Peritoneum (tissue), 1 donor: ENCODE measurements around the genes ACTR10 and KIAA0586.

- PRO-cap = bidirectional peak, plus-strand start at chr14:58200165, minus-strand start at chr14:58199825
These were observed at the start of gene ACTR10 for GRCh38 chr14:58199570-58200815. Gene ACTR10 (plus strand): TSS chr14:58200149.

DNA sequence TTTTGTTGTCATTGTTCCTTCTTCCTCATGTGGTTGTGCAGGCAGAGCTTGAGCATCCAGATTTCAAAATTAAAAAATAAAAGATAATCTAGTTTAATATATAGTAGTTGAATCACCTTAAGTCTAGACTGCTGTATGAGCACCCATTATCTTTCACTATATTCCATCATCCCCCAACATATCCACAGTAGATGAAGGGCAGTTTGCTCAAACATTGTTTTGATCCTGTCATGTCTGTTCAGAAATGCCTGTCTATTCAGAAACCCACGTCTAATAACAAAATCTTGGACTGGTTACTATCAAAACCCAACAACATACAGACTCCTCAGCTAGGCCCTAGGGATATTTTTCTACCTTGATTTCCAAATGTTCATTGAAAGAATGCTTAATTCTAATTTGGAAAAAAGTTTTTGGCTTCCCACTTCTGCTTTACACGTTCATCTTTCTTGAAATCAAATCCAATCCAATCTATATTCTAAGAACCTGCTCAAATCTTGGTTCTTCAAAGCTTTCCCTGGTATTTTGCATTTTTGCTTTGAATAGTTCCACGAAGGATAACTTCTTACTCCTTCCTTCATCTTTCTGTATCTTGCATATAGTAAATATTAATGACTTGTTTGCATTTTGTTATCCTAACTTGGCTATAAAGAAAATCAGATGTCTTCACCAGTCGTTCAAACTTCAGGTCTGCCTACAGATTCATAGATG, 21.7 kb downstream of the PSMA3 start:
- PRO-cap = no peak

GRCh38 chr14:58271379-58272539, 26.6 kb upstream of the ARID4A start:
- PRO-cap = no peak

DNA sequence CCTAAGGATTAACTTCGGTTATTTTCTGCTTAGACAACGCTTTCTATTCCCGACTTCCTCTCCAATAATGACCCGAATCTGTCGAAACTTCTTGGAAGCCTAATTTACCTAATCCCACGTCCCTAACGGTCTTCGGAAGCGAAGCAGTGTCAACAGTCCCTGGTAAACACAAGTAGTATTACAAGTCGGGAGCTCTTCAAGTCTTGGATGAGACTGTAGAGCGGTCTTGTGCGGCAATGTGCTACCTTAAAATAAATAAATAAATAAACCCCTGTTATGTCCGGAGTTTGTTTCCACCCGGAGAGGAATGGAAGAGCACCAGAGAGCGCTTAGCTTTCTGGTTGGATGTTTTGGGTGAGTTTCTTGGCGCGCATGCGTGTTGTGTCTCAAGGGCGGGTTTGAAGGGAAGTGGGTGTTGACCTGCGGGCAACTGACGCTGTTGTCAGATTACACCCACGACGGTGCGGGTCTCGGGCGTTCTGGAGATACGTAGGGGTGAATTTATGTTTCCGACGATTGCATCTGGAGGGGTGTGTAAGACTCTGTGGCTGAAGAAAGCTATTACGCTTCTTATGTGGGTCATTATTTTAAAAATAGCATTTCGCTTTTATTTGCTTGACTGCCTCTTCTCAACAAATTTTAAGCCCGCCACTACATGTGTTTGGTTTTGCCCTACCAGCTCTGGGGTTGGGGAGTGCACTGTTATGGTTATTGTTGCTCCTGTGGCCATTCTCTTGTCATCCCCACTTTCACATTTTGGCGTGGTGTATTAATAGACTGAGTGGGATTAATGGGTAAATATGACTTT, at the start of gene KIAA0586:
KIAA0586 (plus strand) TSS at position 436 of the 808 bp plus-strand sequence.
- PRO-cap = no peak

GRCh38 chr14:58636894-58637385, 822 bp upstream of the DACT1 start:
- PRO-cap = no peak

DNA sequence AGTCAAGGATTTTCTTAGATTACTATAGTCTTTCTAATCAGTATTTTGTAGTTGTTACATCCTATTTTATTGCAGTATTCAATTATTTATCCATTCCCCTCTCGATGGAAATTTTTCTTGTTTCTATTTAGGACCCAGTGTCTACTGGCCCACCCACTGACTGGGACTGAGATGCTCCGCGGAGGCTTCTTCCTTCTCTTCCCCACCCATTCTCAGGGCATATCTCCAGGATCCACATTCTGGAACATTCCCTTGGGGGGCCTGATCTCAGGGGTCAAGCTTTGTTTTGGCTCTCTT, 21.9 kb downstream of the DACT1 start:
- PRO-cap = no peak

DNA sequence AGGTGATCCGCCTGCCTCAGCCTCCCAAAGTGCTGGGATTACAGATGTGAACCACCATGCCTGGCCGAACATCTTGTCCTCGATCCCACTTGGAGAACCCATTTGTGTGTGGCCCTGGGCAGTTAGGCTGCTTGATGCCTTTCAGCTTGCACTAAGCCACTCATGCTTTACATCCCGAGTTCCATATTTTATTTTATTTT, 85.7 kb downstream of the DACT1 start:
- PRO-cap = no peak

GRCh38 chr14:58779411-58779854, 141.7 kb downstream of the DACT1 start:
- PRO-cap = no peak

GRCh38 chr14:59359405-59360083, 105.6 kb downstream of the GPR135 start:
- PRO-cap = no peak

DNA sequence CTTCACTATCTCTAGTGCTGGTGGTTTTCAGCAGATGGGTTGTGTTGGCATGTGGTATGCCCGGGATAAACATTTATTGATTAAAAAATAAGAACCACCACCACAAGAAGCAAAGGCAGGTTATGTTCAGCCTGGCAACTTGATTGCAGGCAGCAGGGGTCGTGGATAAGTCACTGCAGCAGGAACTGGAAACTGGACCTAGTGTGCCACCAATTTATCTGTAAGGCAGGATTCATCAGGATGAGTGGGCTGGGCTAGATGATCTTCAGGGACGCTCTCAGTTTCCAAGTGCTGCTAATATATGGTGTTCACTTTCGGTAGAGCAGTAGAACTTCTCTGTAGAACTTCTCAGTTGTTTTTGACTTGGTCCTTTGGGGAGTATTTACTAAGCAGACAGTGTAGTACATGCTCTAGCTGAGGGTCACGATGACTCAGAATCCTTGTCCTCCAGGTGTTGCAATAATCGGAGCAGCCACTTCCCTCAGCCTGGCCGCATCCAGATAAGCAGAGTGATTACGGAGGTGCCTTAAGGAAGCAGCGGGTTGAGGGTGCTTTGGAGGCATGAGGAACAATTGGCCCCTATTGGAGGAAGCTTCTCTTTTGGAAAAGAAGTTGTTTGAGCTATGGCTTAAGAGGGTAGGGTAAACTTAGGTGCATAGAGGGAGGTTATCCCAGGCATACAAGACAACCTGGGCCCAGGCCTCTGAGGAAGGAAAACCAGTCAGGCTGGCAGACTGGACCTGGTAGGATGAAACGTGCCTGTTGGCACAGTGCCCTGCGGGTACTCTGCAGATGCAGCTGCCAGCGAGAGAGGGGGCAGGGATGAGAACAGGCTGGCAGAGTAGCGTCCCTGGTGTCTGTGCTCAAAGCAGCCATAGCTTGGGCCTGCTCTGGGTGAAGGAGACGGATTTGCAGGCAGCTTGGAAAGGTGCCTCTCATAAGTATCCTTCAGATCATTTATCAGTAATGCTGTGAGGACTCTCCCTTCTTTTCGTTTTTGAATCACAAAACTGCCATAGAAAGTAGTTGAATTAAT, 104.0 kb downstream of the GPR135 start:
- PRO-cap = no peak

GRCh38 chr14:59726861-59727639, 143.5 kb downstream of the RTN1 start:
- PRO-cap = no peak

GRCh38 chr14:59919486-59920674, 49.3 kb upstream of the RTN1 start:
- PRO-cap = no peak

DNA sequence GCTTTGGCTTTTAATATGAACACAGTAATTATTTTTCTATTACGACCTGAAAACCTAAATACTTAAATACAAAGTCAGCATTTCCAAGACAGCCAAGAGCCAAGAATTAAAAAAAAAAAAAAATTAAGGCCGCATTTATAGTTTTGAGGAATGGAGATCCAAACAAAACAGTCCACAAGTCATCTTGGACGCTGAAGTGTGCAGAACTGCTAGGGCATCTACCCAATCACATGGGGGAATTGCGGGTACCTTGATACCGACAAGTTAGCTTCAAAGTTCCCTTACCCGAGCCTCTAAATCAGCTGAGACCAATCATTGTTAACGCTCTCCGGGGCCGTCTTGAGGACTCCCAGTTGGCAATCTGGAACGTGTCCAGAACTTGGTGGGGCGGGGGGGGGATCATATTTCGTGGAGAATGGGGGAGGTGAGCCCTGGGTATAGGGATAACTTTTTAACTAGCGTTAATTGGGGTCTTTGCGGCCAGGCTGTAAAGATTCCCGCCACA, 685 bp upstream of the PCNX4 start:
- PRO-cap = no peak

DNA sequence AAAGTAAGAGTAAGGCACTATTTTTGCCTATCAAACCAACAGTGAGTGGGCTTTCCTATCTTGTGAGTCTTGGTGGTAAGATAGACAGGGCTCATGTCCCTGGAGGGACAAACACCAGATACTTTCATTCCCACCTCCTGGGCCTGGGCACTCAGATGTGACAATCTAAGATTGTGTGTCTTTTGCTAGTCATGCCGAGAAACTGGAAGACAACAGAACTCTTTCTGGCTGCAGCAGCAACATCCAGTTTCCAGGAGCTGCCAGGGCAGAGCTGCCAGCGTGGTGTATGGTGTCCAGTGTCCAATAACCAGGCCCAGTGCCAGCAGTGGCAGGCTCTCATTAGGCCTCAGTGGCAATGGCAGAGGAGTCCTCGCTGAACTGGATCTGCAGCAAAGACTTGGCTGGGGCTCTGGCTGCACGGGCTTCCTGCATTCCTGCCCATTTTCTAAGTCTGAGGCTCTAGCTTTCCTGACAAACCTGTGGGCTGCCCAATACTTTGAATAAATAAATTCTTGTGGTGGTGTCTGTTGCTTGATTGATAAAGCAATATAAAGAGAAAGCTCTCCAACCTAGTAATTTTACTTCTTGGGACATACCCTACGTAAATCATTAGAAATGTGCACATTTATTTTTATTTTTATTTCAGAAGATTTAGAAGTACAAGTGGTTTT, 26.2 kb upstream of the PPM1A start:
- PRO-cap = no peak

DNA sequence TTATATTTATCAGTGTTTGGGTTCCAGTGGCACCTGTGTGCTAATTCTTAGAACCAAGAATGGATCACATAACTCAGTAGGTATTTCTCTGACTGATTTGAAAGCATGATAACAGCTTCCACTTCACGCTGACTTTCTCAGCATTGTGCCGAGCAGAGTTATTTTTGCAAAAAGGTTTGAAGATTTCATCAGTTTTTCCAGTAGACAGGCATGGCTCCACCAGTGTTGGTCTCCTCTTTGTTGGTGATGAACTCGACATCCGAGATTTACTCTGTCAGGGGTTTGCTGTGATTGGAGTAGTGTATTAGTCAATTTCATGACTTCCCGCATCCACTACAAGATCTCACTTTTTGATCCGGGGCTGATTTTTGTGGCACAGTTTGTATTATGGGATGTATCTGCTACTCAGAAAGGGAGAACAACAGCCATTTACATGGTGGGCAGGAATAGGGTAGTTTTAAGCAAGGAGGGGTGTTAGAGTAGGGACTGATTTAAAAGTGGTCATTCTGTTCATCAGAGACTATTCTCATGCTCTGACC, 85.3 kb downstream of the PRKCH start:
- PRO-cap = no peak

- PRO-cap = no peak
These were observed 159.7 kb downstream of the PRKCH start for GRCh38 chr14:61480992-61481593.

GRCh38 chr14:61509774-61510245, 185.5 kb upstream of the HIF1A start:
- PRO-cap = no peak

GRCh38 chr14:61517655-61518293, 177.5 kb upstream of the HIF1A start:
- PRO-cap = no peak

- PRO-cap = no peak
These were observed 167.6 kb upstream of the HIF1A start for GRCh38 chr14:61527641-61528170.

DNA sequence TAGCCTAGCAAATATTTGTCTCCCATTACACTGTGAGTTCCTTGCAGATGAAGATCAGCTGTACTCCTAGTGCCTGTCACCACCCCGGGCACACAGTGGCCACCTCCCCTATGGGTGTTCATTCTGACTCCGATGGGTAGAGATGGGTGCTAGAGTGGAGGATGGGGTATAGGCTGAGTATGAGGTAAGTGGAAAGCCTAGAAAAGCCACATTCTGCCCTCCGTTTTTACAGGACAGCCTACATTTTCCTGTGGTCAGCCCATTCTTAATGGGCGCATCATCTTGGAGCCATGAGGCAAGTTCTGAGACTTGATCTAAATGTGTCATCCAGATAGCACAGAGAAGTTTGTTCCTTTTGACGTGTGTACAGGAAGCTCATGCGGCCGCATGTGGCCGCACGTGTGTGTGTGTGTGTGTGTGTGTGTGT, 166.7 kb upstream of the HIF1A start:
- PRO-cap = no peak